ENCODE measurements around the gene PLXNC1.

DNA sequence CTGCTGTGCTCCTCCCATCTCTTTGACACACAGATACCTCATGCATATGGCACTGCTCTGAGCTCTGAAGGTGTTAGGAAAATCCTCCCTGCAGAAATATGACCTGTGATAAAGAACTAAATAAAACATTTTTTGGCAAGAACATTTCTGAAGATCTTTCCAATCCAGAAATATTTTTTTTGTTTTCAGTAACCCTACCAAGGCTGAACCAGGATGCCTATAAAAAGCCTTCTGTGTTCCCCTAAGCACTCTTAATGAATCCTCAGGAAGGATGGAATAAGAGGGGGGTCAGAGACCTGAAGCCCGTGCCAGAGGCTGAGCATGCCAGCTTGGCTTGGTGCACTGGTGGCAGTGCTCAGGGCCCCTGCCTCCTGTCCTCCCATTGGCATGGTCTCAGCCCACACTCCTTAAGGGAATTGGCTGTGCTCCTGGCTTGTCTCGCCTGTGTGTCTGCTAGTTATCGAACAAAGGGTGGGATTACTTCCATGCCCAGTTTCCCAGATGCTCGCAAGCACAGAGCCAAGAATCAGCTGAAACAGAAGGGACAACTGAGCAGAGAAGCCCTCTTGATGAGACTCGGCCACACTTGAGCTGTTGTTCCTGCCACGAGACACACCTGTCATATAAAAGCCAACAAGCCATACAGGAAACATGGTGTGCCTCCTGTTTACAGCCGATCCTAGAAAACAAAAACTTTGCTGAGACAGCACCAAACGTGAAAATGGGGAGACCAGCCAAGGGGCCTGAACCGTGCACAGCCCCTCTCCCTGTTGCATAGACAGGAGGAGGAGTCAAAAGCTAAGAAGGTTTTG is 132.7 kb upstream of the EEA1 start:
- PRO-cap = no peak

DNA sequence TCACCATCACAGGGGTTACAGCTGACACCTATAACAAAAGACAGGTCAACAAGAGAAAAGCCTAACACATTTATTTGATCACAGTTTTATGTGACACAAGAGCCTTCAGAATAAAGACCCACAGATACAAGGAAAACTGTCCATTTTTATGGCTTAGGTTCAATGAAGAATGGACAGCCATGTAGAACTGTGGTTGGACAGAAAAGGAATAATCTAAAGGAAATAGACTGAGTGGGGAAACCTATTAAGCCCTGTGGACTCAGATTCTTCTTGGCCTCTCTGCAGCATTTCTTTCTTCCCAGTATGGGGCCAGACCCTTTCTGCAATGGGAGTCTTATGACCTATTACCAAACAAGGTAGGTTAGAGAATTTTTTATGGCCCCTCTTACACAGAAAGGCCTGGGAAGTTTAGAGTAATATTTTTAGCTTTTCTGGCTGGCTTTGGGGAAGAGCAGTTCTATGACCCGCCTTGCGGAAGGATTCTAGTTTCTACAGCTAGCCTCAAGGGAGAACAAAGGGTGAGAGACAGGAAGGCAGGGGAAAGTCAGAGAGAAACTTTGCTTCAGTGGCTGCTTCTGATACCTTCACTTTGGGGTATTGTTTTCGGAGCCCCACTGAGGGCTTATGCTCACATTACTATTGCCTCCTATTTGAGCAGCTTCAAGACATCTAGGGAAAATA is 80.9 kb upstream of the NUDT4 start:
- PRO-cap = no peak

DNA sequence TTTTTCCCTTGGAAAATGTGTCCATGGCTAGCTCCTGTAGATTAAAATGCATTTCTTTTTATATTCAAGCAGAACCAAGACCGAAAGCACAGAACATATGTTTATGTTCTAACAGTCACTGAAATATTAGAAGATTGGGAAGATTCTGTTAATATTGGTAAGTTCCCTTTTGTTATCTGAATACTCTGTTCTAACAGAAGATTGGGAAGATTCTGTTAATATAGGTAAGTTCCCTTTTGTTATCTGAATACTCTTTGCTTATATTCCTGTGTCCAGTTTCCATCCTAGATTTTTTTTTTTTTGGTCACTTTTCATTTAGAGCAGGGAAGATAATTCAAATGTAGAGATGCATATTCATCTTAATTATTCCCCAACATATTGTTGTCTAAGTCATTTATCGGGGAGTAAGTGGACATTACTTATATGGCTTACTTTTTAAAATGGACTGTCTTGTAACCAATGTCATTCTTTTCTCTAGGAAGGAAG is 21.0 kb downstream of the NUDT4 start:
- PRO-cap = no peak

- PRO-cap = no peak
Observed at GRCh38 chr12:93440279-93440871, 1.4 kb downstream of the UBE2N start.

- PRO-cap = no peak
Observed at GRCh38 chr12:93573077-93573298, 513 bp downstream of the SOCS2 start.

GRCh38 chr12:93583497-93583696 is 10.9 kb downstream of the SOCS2 start:
- PRO-cap = no peak

- PRO-cap = no peak
Observed at GRCh38 chr12:93687197-93688102, 10.3 kb downstream of the CRADD start.

- PRO-cap = no peak
Observed at GRCh38 chr12:93699211-93699824, 22.1 kb downstream of the CRADD start.

GRCh38 chr12:93760461-93761106 is 83.4 kb downstream of the CRADD start:
- PRO-cap = no peak

DNA sequence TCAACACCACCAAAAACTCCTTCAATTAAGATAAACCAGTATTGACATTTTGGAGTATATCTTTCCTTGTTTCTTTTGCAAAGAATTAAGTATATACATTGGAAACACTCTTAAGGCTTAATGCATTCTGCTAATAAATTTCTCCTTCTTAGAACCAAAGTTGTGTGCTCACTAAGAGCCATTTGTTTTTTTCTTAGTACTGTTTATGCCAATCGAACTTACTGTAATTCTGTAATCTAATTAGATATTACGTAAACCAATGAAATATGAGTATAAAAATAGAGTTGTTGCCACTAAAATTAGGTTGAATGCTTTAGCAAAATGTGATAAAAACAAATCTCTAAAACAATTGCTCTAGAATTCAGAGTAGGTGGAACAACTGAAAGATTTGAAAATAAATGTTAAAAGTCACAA is 90.7 kb downstream of the CRADD start:
- PRO-cap = no peak

- PRO-cap = no peak
Observed at GRCh38 chr12:93823531-93824084, 146.4 kb downstream of the CRADD start.

- PRO-cap = no peak
Observed at GRCh38 chr12:93825464-93826074, 148.4 kb downstream of the CRADD start.

DNA sequence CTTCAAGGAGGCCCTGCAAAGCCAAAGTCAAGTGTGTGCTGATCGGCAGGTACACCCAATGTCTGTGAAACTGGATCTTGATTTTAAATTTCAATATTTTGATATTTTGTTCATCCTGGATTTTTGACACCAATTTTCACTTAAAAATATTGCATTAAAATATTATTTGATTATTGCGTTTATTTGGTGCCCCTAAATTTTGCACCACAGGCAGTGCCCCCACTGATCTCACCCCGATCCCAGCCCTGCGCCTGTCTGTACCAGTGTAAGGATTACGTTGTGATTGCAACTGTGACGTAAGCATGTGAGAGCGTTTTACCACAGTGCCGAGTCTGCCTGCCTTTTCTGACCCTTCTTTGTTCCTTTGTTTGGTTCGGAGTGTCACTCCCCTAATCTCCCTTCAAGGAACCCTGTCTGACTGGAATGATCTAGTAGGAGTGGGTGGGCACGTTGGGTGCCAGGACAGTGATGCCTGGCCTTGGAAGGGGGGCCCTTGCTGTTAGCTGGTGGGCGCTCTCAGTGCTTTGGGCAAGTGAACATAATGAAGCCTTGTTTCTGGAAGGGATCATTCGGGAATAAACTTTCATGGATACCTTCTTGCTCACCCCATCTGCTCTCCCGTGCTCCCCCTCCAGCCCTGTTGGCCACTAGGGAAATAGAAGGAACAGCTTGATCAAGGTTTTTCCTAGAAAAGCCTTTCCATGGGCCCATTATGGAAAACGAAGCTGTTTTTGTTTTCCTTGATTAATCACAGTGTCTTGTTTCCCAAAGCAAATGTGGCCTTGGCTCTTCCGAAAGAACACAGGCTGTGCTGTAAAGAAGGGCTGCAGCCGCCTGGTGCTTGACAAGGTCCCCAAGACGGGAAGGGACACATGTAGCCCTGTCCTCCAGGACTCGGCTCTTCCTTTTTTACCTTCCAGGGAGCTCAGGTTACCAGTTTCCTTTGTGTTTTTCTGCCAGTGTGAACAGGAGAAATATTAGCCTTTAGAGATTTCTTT is 215.3 kb downstream of the CRADD start:
- PRO-cap = no peak

- PRO-cap = no peak
Observed at GRCh38 chr12:94145698-94146184, 2.6 kb upstream of the PLXNC1 start.

- PRO-cap = bidirectional peak, plus-strand start at chr12:94148732, minus-strand start at chr12:94148581
Observed at GRCh38 chr12:94148289-94148996, at the start of gene PLXNC1. Gene PLXNC1, plus strand, starts transcription at chr12:94148577.

DNA sequence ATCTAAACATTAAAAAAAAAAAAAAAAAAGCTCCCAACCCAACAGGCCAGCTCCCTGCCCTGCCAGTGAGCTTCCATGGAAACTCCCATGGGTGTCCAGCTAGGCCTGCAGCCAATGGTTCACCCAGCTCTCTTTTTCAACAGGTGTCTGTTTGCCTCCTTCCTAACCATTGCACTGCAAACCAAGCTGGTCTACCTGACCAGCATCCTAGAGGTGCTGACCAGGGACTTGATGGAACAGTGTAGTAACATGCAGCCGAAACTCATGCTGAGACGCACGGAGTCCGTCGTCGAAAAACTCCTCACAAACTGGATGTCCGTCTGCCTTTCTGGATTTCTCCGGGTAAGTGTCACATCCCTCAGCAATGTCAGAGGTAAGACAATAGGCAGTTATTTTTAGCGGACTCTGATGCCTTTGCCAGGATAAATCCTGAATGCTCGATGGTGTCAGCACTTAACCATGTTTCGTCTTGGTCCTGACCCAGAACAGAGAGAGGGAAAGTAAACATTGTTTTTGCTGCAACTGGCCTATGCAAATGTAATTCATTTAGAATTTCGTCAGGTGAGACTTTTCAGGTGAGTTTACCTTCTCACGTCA is 112.2 kb downstream of the PLXNC1 start:
- PRO-cap = no peak

GRCh38 chr12:94304917-94305756 is 154.5 kb downstream of the CEP83 start:
- PRO-cap = no peak

- PRO-cap = no peak
Observed at GRCh38 chr12:94367422-94368364, 92.0 kb downstream of the CEP83 start.

DNA sequence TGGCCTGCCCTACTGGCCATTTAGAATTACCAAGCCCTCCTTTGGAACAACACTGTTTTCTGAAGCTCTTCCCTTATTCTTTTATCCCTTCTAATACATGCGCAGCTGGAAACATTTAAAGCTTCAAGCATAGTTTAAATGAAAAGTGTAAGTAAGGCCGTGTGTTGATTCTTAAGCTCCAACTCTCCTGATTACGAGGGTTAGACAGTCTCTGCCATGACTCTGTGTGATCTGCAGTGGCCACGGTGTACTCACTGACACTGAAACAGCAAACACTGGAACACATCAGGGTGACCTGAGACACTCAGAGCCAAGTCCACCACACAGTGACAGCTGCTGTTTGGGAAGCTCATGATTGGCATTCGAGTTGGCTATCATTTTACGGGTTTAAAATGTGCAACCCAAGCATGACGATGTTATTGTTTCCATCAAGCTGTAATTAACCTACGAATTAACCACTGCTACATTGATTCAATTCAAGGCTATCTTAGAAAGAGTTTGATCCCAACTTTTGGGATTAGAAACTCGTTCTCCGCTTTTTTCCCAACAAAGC is 62.8 kb upstream of the TMCC3 start:
- PRO-cap = no peak

GRCh38 chr12:94830912-94831508 is 172.5 kb downstream of the NDUFA12 start:
- PRO-cap = no peak